ENCODE measurements around the gene KIAA2026.

- PRO-cap, result no peak
These were observed 48.5 kb downstream of the RCL1 start for GRCh38 chr9:4841147-4841703.

DNA sequence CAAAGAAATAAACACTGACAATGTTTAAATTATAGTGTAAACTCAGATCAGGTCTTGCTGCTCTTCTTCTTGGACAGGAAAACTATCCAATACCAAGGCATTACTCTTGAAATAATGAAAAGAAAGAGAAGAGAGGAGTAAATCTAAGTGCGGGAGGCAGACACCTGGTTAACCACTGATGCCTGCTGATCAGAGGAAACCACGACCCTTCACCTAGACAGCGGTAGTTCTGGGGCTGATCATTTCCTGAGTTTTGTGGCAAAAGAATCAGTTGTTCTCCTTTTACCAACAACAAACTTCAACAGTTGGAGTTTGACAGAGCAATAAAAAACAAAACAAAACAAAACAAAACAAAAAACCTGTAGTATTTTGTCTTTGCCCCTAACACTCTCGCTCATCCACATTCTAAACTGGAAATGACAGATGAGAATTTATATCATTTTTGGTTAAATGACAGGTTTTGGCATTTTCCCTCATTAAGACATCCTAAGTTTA lies 3.0 kb downstream of the RLN1 start:
- PRO-cap, result no peak

GRCh38 chr9:5435859-5436879 lies 1.6 kb downstream of the PLGRKT start:
- PRO-cap, result no peak

- PRO-cap, result no peak
These were observed 4.8 kb downstream of the CD274 start for GRCh38 chr9:5455096-5455520.

GRCh38 chr9:5483552-5483893 lies 26.8 kb upstream of the PDCD1LG2 start:
- PRO-cap, result no peak

DNA sequence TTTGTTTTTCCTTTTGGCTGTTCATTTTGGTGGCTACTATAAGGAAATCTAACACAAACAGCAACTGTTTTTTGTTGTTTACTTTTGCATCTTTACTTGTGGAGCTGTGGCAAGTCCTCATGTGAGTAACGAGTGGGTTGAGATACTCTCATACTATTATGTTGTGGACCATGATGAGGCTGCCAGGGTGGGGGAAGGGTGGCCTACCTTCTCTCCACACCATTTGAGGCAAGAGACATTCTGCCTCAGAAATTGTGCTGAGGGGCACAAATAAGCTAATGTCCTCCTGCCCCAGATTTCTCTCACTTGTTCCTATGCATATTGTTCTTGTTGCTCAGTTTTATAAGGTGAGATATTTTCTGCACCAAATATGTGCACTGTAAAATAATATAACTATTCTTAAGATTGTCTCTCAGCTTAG lies 362 bp downstream of the PDCD1LG2 start:
- PRO-cap, result no peak

DNA sequence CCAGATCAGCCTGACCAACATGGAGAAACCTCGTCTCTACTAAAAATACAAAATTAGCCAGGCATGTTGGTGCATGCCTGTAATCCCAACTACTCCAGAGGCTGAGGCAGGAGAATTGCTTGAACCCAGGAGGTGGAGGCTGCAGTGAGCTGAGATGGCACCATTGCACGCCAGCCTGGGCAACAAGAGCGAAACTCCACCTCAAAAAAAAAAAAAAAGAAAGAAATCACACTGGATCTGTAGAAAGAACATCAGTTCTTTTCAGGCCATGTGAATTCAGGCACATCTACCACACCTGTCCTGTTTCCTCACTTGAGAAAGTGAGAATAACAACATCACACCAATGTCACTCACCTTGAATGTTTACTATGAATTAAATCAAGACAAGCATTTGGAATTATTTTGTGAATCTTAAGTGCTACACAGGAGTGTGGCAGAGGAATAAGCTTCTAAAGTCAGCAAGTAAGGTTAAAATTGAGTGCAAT lies 2.2 kb upstream of the RIC1 start:
- PRO-cap, result no peak

GRCh38 chr9:5768891-5769311 lies 64.0 kb downstream of the ERMP1 start:
- PRO-cap, result no peak

- PRO-cap, result no peak
These were observed 59.1 kb downstream of the ERMP1 start for GRCh38 chr9:5773740-5774277.

DNA sequence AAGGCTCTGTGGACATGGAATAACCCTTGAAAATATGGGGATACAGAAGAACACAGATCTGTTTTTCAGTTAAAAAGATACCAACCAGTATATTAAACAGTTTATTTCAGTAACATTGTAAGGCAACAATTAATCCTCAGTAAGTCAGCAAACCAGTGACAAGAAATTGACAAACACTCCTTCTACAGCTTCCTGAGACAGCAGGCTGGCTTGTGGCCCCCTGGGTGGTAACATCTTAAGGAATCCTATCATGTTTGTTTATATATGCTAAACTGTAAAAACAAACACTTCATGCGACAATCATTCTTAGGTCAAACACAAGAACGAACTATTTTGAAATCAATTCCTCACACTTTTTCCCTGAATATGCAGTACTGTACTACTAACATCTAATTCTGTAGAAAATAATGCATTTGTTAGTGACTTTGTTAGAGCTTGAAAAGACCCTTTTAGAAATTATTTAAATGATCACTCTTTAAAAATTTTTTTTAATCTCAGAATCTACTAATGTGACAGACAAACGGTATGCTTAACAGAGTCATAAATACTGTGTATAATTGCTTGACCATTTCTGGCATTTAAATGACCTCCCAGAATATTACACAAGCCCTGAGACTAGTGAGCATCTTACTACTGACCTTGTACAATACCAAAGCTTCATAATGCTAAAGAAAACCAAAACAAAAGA lies 48.3 kb downstream of the ERMP1 start:
- PRO-cap, result no peak

GRCh38 chr9:6008180-6008841 lies at the start of gene KIAA2026:
KIAA2026 (minus strand) TSS chr9:6008482.
- PRO-cap, result bidirectional peak, plus-strand start at chr9:6008665, minus-strand start at chr9:6008482

DNA sequence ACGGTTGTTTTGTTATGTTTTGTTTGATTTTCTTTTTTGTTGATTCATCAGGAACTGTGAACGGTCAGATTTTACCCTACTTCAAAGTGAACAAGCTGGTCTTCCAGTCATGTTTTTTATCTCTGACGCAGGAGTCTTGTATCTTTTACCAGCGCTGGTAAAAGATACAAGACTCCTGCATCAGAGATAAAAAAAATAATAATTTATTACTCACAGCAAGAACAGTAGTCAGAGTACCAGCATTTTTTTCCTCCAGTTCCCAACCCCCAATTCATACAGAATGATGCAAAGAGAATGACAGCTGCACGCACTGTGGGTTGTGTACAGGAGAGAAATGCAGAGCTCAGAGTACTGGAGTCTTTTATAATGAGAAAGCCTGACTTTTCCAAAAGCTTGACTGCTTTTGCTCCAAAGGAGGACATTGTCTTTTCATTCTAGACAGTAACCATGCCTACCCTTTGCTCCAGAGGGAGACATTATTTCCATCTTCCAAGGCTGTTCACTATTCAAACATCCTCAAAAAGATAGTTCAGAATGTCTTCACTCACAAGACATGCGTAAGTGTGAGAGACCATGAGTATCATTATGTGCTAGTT lies 14.2 kb upstream of the RANBP6 start:
- PRO-cap, result no peak

- PRO-cap, result no peak
These were observed 745 bp upstream of the IL33 start for GRCh38 chr9:6214845-6215278.

DNA sequence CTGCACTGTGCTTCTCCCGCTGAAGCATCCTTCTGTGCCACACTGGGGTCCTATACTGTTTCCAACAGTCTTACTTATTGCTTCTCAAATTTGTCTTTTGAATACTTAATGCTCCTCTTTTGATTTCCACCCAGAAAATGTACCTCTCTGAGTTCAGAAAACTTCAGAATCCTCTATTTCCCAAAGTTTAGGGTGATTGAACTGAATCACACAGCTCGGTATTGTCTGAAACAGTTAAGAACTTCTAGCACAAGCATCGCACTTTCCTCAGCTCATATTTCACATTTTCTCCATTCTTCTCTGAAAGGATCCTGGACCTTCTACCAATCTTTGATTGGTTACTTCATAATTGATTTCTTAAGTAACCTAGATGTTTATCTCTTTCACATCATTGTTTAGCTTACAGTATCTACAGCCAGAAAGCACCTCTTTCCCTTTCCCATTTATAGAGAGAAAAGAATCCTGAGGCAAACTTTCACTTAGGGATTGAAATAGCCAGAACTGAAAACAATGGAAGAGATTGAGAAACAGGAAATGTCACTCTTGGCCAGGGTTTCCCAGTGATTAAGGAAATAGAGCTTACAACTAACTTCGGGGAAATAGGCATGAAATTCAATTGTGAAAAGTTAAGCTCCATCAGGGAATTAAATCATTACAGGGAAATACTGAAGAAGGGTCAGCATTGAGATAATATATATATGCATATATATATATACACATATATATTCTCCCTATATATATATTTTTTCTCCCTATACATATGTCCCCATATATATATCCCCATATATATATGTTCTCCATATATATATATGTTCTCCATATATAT lies 2.5 kb downstream of the IL33 start:
- PRO-cap, result no peak

DNA sequence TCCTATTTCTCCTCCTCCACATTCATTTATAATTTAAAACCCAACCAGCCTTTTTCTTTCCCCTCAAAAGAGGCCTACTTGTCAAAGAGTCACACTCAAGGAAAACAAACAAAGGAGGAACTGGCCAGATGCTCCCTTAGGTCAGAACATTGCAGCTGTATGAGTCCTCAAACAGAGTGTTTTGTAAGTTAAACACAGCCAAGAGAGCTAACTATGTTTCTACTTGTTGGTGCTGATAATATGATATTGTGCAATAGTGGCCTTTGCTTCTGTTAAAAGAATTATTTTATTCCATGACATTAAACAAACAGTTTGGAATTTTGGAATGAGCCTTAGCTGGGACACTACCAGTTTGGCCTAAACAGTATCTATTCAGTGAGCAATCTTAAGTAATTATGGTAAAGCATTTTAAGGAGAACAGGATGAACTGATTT lies 56.0 kb upstream of the TPD52L3 start:
- PRO-cap, result no peak

DNA sequence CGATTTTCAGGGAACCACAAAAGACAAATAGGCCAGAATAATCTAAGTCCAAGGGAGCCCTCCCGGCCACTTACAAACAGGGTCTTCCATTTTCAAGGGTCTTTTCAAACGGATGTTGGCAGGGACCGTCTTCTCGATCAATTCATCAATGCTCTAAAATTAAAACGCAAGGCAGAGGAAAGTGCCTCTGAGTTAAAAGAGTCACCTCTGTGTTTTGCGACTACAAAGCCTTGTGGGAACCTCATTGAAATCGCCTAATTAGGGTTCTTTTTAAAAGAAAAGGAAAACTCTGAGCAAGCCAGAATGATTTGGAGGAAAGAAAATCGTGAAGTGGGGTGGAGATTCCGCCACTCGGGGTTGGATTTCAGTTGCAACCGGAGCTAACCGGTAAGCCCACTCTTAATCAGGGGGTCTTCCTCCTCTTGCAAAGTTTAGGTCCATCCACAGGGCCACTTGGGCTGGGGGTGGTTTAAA lies 952 bp downstream of the GLDC start:
- PRO-cap, result no peak

- PRO-cap, result no peak
These were observed 26.6 kb upstream of the GLDC start for GRCh38 chr9:6672032-6672711.

DNA sequence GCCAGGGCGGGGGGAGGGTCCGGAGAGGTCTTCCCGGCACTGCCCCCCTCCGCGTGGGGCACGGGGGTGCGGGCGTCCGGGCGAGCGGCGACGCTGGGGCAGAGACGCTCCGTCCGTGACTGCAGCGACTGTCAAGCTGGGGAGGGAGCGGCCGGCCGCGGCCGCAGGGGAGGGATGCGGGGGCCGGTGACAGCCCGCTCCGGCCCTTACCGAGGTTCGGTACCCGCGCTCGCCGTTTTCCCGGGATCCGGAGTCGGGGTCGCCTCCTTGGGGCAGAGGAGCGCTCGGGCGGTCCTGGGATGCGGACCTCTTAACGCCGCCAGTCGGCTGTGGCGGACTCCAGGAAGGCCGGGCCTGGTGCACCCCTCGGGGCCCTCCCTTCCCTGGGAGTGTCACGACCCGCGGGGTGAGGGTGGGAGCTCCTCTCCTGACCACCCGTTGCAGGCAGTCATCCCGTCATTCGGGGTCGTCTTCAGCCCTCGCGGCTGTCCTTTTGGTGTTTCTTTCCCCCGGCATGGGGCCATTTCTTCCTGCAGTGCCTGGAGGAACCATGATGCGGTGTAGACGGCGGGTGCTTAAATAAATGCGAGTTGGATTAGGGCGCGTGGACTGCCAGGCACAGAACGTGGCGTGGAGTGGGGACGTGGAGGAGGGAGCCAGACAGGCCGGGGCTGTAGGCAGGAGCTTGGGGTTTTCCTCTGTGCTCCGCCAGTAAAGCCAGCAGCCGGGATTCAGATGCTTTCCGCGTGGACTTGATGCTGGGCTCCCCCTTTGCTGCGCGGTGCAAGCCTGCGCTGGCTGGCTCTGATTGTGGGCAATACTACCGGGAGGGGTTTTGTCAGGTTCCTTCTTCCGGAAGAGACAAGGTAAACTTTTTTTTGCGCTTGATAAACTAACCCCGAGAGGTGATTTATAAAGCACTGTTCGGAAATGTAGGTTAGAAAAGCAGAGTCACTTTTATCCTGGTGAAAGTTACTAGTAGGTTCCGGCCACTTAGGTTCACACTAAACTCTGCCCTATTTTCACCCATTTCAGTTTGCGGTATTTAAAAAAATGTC lies 785 bp downstream of the KDM4C start:
- PRO-cap, result bidirectional peak, plus-strand start at position 734 of the sequence, minus-strand start at position 810 of the sequence

DNA sequence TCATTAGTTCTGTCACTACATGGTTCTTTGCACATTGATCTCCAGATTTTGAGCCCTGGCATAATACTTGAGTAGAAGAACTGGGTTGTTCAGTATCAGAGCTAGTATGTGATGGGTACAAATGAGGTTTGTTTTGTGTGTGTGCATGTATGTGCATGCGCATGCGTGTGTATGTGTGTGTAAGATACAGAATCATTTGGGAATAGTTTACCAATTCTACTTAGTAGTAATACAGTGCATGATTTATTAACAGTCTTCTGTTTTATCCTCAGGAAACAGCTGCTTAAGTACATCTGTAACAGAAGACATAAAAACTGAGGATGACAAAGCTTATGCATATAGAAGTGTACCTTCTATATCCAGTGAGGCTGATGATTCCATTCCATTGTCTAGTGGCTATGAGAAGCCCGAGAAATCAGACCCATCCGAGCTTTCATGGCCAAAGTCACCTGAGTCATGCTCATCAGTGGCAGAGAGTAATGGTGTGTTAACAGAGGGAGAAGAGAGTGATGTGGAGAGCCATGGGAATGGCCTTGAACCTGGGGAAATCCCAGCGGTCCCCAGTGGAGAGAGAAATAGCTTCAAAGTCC lies 228.4 kb downstream of the KDM4C start:
- PRO-cap, result no peak

DNA sequence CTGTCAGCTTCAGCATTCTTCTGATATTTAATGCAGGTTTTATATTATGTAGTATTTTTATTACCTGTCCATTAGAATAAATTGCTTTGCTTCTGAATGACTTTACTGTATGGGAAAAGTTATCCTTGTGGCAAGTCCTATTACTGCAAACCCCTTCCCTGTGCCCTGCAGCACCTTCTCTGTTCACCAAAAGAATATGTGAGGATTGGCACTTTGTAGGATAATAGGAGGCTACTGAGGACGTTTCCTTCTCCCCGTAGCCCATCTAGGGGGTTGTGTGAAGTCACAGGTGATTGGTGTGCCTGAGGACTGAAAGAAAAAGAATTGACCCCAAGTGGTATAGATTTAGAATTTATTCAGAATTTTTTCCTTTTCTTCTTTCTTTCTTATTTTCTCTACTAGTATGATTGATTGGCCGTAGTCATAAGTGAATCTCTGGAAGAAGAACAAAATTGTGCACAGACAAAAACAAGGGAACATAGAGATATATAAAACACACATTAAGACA lies 296.2 kb downstream of the KDM4C start:
- PRO-cap, result no peak